Liver (tissue), 9 donors: ENCODE measurements around the gene ADGRA1.

DNA sequence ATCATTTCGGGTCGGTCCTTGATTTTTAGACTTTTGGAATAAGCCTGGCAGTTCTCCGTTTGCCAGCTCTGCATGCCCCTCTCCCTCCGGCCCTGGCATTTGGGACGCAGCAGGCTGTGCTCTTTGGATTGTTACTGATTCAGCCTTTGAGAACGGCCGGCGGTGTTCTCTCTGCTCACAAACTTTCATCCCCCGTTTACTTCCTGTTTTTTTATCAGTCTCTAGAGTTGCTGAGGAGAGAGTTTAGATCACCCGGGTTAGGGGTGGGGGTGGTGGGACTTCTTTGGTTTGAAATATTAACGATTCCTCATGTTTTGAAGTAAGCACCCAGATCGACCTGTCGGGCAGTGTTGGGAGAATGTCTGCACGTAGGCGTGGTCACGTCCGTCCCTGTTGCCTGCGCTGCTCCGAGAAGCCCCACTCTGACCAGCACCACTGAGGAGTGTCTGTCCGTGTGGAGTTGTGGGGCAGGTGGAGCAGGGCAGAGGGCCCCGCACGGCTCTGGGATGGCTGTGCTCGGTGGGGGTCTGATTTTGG lies 7.1 kb downstream of the INPP5A start:
- PRO-cap, 5 experiments = no peak in any of the 5 experiments
- RAMPAGE, long total RNA, 2 experiments = no peak in any of the 2 experiments
- RRBS = 14% methylated on average over 6 of the region's 23 CpGs

GRCh38 chr10:132548180-132548969 lies 10.8 kb downstream of the INPP5A start:
- PRO-cap, 5 experiments = no peak in any of the 5 experiments
- RAMPAGE, long total RNA, 2 experiments = no peak in any of the 2 experiments
- RRBS = 98% methylated on average over 5 of the region's 30 CpGs

GRCh38 chr10:132550894-132552166 lies 13.7 kb downstream of the INPP5A start:
- PRO-cap, 5 experiments = no peak in any of the 5 experiments
- RAMPAGE, long total RNA, 2 experiments = no peak in any of the 2 experiments
- RRBS = no CpG with 5 or more reads among the region's 25 CpGs

DNA sequence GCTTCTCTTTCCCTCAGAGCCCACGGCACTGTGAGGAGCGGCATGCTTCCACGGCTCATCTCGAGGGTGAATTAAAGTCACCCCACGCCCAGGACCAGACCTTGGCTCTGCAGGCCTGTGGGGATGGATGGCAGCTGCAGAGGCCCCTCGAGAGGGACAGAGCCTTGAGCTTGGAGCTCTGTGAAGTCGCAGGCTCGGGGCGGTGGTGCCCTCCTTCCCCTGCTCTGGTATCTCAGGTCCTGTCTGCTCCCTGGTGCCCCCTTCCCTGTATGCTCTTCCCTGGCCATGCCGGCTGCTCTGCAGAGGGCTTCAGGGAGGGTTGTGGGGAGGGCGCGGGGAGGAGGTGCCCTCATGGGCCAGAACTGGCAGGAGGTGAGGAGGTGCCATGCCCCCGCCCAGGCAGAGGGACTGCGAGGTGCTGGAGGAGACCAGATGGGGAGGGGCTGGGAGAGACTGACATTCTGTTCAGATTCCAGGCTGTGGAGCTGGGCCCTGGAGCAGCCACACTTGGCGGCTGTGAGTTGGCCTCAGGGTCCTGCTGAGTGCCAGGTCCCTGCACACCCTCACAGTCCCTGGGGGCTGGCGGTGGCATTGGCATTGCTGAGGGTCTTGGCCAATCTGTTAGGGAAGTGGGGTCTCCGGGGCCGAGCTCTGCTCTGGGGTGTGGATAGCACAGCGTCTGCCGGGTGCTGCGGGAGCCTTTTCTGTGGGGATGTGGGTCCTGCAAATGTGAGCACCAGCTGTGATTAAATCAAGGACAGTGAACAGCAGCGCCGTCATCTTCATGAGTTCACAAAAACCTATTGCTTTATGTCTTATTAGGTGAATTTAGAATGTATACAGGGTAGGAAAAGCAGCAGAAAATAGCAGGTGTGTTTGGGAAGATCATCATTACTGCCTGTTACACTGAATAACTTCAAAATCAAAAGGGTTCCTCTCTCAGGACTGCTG lies 25.4 kb downstream of the INPP5A start:
- PRO-cap, 5 experiments = no peak in any of the 5 experiments
- RAMPAGE, long total RNA, 2 experiments = no peak in any of the 2 experiments
- RRBS = 97% methylated on average over 4 of the region's 23 CpGs

DNA sequence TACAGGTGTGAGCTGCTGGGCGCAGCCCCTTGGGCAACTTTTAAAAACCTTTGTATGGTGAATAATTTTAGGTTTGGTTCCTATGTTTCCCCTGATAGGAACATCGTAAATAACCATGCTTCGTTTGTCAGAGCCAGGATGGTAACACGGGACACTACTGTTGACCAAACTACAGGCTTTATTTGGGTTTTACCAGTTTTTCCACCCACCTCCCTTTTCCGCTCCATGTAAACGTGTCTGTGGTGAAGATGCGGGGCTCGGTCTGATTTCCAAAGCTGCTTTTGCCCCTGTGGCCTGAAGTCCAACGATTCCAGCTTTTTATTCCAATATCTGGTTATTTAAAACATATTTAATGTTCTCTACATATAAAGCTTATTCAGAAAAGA lies 29.8 kb downstream of the INPP5A start:
- PRO-cap, 5 experiments = no peak in any of the 5 experiments
- RAMPAGE, long total RNA, 2 experiments = no peak in any of the 2 experiments
- RRBS = no CpG with 5 or more reads among the region's 9 CpGs

- PRO-cap, 5 experiments = no peak in any of the 5 experiments
- RAMPAGE, long total RNA, 2 experiments = no peak in any of the 2 experiments
- RRBS = no CpG with 5 or more reads among the region's 12 CpGs
Observed at GRCh38 chr10:132629090-132629653, 91.6 kb downstream of the INPP5A start.

GRCh38 chr10:132877671-132877947 lies 64.8 kb downstream of the CFAP46 start:
- PRO-cap, 5 experiments = peak in 1 of 5 experiments; most common minus-strand start chr10:132877807 (in 1)
- RAMPAGE, long total RNA, 2 experiments = no peak in any of the 2 experiments
- RRBS = 66% methylated on average over 3 of the region's 8 CpGs

DNA sequence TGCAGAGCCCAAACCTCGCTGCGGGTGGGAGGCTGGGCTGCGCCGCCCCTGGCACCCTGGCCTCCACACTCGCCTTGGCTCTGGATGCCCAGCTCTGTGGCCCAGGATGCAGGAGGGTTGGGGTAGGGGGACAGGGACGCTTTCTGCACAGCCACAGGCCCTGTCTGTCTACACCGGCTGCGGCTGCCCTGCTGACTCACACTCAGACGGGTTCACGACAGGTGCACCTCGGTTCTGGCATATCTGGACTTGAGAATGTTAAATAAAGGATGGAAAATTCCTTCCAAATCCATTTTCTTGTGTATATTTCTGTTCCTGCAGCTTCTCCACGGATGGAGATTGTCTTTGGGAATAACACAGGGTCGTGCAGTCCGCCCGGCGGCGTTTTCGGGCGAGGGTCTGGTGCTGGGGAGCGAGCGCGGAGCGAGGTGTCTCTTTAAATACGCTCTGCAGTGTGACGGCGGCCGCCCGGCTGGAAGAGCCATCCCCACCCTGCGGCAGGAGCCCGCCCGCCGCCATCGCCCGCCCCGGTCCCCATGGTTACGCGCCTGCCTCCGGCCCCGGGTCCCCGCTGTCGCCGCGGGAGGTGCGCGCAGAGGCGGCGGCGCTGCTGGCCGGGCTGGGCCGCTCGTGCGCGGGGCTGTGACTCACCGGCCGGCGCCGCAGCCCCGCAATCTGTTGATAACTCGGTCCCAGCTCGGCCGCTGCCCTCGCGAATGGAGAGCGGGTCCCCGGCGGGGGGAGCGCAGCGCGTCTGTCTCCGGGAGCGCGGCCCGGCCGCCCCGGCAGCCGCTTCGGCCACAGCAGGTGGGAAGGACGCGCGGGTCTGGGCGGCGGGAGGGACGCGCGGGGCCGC lies at the start of gene ADGRA1:
Gene ADGRA1, plus strand, starts transcription at position 593 of the 856 bp plus-strand sequence.
- PRO-cap, 5 experiments = peak in 2 of 5 experiments; most common plus-strand start position 595 of the sequence (in 2)
- RAMPAGE, long total RNA, 2 experiments = no peak in any of the 2 experiments
- RRBS = 5% methylated on average over 44 of the region's 86 CpGs

DNA sequence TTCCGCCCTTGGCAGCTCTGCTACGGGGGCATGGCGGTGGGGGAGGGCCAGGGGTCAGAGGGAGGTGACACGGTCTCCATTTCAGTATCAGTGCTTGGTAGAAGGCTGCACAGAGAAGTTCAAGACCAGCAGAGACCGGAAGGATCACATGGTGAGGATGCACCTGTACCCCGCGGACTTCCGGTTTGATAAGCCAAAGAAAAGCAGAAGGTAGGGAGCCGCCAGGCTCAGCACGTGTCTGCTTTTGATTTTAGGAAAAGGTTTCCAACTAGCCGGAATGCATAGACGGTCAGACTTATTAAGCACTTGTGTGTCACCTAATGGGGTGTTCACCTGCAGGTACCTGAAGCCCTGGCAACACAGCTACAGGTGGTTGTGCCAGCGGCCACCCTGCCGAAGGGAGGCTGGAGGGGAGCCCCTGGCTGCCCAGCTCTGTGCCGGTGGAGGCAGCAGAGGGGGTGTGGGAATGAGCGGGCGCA lies 1.4 kb downstream of the ZNF511 start:
- PRO-cap, 5 experiments = no peak in any of the 5 experiments
- RAMPAGE, long total RNA, 2 experiments = no peak in any of the 2 experiments
- RRBS = 89% methylated on average over 2 of the region's 17 CpGs

- PRO-cap, 5 experiments = no peak in any of the 5 experiments
- RAMPAGE, long total RNA, 2 experiments = no peak in any of the 2 experiments
- RRBS = no CpG with 5 or more reads among the region's 14 CpGs
Observed at GRCh38 chr10:133324170-133324846, 12.4 kb downstream of the CALY start.

- PRO-cap, 5 experiments = no peak in any of the 5 experiments
- RAMPAGE, long total RNA, 2 experiments = no peak in any of the 2 experiments
- RRBS = no CpG with 5 or more reads among the region's 8 CpGs
Observed at GRCh38 chr10:133342811-133343204, 4.4 kb upstream of the PRAP1 start.

- PRO-cap, 5 experiments = peak in 2 of 5 experiments; most common minus-strand start chr10:133344602 (in 2)
- RAMPAGE, long total RNA, 2 experiments = no peak in any of the 2 experiments
- RRBS = 66% methylated on average over 2 of the region's 11 CpGs
Observed at GRCh38 chr10:133344373-133344882, 2.7 kb upstream of the PRAP1 start.

GRCh38 chr10:133352012-133352330 lies 4.8 kb downstream of the PRAP1 start:
- PRO-cap, 5 experiments = no peak in any of the 5 experiments
- RAMPAGE, long total RNA, 2 experiments = no peak in any of the 2 experiments
- RRBS = no CpG with 5 or more reads among the region's 13 CpGs

DNA sequence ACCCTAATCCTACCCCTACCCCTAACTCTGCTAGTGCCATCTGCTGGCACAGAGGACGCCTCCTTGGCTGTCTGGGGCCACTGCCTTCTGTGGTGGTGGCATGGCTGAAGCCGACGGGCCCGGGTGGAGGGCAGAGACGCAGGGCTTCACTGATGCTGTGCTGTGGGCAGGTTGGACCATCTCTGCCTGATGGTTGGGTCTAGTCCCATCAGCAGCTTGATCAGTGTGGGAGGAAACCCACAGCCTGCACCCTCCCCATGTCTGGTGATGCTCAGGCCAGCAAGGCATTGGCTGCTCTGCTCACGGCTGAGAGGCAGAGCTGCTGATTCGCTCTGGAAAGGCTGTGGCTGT lies 247 bp upstream of the SCART1 start:
- PRO-cap, 5 experiments = no peak in any of the 5 experiments
- RAMPAGE, long total RNA, 2 experiments = no peak in any of the 2 experiments
- RRBS = no CpG with 5 or more reads among the region's 7 CpGs

- PRO-cap, 5 experiments = peak in 2 of 5 experiments; most common plus-strand start chr10:133531218 (in 1)
- RAMPAGE, long total RNA, 2 experiments = no peak in any of the 2 experiments
- RRBS = no CpG with 5 or more reads among the region's 12 CpGs
Observed at GRCh38 chr10:133531138-133532033, 4.2 kb downstream of the CYP2E1 start.